Glomerular endothelial cell (primary cell): Measurements from ENCODE around the gene CNTNAP3.

- RAMPAGE, long total RNA: no peak
Measured at GRCh38 chr9:37565277-37566005, 10.7 kb downstream of the FBXO10 start.

- RAMPAGE, long total RNA: no peak
Measured at GRCh38 chr9:37602742-37603401, 10.5 kb upstream of the TOMM5 start.

DNA sequence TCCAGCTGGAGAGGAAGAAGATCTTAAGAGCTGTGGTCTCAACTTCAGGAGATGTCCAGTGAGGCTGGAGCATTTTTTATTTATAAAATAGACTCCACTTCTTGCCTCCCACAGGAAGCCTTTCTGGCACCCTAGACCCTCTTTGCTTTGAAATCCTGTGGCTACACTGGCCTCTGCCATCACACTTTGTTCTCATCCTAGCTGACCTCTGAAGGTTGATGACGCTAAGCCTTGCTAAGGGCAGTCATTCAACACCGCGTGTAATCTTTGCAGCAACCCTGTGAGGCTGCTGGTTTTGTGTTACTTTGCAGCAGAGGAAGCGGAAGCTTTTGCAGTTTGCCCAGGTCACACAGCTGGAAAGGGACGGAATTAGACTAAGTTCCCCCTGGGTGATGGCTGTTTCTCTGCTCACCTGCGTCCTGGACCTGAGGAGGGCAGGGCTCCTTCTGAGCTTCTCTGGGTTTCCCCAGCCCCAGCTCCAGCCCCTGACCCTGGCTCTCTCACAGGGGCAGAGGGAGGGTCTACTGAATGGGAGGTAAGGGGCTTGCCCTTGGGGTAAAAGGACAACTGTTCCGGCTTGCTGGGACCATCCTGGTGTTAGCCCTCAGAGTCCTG lies 7.3 kb upstream of the SLC25A51 start:
- RAMPAGE, long total RNA: no peak

- RAMPAGE, long total RNA: no peak
Measured at GRCh38 chr9:37927875-37928300, 24.0 kb upstream of the SLC25A51 start.

DNA sequence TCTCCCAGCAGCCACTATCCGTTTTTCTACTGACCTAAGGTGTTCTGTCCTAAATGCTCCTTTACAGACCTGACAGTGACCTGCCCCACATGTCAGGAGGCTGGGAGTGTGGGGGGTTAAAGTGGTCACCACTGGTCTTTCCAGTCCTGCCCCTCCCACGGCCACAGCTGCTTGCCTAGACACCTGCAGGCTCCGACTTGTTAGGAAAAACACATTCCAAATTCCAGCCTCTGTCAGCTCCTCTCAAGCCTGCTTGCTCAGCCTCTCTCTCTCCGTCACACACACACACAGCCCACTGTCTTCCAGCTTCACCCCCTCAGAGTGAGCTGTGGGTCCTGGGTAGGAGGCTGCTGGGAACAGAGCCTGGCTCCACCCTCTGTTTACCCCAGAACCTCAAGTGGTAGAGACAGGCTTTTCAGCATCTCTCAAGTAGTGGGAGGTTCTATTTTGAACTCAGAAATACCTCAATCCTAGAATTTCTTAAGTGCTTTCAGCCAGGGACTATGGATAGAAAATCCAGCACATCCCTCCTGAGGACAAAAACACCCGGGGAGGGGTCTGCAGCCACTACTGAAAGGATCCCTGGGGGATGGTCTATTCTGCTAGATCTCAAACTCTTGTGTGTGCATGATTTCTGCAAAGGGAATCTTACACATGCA lies 44.6 kb downstream of the SHB start:
- RAMPAGE, long total RNA: no peak

DNA sequence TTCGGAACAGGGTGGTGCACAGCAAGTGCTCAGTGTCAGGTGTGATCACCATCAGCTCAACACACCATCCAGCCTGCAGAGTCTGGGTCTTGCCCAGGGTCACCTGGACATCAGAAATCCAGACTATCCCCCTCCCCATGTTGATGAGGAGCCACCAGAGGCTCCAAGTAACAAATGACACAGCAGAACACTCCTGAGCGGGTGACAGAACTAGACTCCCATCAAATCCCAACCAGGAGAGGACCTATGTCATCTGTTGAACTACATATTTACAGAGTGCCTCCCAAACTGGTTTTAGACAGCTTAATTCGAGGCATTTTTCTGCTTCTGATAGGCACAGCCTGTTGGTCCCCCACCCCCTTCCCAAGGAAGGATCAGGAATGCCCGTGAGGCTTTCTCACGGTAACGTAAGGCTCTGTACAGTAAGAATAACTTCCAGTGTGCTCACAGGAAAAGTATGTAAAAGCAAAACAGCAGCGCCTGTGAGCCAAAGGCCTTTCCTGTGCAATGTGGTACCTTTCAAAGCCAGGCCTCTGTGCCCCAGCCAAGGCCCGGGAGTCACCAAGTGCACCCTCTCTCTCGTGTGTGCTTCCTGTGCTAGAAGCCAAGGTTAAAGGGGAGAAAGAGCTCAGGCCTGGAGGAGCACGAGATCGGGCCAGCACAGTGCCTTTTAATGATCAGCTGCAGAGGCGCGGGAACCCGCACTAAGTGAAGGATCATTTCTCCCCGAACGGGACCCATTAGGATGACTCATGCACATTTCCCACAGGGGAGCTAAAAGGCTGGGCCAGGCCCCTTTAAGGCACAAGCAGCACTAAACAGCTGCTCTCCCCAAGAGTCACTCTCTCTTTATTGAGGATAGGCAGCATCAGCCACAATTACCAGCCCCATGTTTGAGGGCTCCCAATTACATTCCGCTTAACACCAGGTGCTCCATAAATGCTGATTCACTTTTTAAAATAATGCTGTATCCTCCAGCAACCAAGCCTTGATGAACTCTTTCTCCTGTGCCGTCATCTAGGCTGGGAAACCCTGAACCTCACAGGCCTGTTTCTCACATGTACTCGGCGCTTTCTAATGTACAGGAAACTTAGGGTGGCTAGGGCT lies 43.0 kb downstream of the SHB start:
- RAMPAGE, long total RNA: no peak

GRCh38 chr9:38227686-38228090 lies 158.7 kb upstream of the SHB start:
- RAMPAGE, long total RNA: no peak

- RAMPAGE, long total RNA: no peak
Measured at GRCh38 chr9:39287934-39288311, at the start of gene CNTNAP3. CNTNAP3 (minus strand) TSS chr9:39288167.

- RAMPAGE, long total RNA: no peak
Measured at GRCh38 chr9:40497552-40497818, 631.0 kb downstream of the FOXD4L6 start.

DNA sequence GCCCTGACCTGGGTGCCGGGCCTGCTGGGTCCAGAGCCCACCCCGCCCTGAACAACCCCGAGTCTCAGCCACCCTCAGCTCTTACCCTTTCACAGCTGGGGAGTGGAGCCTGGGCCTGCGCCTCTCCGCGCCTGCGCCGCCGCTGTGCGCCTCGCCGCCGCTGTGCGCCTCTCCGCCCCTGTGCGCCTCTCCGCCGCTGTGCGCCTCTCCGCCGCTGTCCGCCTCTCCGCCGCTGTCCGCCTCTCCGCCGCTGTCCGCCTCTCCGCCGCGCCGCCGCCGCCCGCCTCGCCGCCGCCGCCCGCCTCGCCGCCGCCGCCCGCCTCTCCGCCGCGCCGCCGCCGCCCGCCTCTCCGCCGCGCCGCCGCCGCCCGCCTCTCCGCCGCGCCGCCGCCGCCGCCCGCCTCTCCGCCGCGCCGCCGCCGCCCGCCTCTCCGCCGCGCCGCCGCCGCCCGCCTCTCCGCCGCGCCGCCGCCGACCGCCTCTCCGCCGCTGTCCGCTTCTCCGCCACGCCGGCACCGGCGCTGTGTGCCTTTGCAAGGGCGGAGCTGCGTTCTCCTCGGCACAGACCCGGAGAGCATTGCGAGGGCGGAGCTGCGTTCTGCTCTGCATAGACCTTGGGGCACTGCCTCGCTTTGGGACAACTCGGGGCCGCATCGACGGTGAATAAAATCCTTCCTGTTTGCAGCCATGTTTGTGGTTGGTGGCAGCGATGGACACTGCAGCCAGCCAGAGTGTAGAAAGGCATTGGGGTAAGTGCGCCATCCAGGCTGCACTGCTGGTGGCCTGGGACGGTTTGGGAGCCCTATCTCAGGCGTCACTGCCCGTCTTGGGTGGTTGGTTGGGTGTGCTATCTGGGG lies 544.2 kb downstream of the FOXD4L6 start:
- RAMPAGE, long total RNA: no peak

- RAMPAGE, long total RNA: no peak
Measured at GRCh38 chr9:41073562-41074195, 54.8 kb downstream of the FOXD4L6 start.

DNA sequence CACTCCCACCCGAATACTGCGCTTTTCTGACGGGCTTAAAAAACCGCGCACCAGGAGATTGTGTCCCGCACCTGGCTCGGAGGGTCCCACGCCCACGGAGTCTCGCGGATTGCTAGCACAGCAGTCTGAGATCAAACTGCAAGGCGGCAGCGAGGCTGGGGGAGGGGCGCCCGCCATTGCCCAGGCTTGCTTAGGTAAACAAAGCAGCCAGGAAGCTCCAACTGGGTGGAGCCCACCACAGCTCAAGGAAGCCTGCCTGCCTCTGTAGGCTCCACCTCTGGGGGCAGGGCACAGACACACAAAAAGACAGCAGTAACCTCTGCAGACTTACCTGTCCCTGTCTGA lies 21.7 kb upstream of the FOXD4L6 start:
- RAMPAGE, long total RNA: no peak

DNA sequence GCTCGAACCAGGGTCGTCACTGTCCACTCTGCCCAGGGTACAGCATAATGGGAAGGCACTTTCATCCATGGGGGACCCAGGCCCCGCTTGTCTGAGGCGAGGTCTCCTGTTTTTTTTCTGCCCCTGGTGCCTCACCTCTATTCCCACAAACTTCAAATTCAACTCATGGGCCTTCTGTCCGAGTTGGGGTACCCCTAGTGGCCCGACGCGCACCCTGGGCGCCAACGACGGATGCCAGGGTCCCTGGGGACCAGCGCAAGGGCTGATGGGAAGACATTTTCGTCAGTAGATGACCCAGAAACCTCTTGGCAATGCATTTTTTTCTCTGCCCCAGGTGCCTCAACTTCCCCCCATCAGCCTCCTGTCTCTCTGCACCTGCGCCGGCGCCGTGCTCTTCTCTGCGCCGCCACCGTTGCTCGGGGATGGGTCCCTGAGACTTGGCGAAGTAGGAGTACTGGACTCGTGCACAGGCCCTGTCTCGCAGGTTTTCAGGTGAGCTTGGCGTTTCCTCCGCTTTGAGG lies 168.6 kb upstream of the ZNG1F start:
- RAMPAGE, long total RNA: no peak

GRCh38 chr9:41673224-41673466 lies 456.1 kb downstream of the CNTNAP3B start:
- RAMPAGE, long total RNA: no peak

GRCh38 chr9:42725475-42726018 lies 542.1 kb downstream of the SPATA31A6 start:
- RAMPAGE, long total RNA: no peak

- RAMPAGE, long total RNA: no peak
Measured at GRCh38 chr9:42792062-42792498, 608.6 kb downstream of the SPATA31A6 start.

DNA sequence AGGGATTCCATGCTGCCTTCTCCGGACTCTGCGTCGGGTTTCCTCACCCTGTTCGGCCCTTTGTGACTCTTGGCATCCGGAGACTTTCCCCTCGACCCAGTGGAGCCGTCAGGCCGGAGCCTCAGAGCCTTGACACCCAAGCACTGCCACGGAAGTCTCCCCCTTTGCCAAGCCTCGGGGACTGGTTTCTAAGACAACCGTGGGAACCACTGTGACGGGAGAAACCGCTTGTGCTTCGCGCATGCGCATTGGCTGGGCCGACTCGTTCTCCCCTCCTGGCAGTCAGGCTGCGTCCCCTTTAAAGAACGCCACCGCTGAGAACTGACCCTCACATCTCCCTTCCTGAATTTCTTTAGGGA lies 672.7 kb downstream of the SPATA31A7 start:
- RAMPAGE, long total RNA: no peak

- RAMPAGE, long total RNA: no peak
Measured at GRCh38 chr9:62375861-62376444, 1186.1 kb downstream of the SPATA31A7 start.

DNA sequence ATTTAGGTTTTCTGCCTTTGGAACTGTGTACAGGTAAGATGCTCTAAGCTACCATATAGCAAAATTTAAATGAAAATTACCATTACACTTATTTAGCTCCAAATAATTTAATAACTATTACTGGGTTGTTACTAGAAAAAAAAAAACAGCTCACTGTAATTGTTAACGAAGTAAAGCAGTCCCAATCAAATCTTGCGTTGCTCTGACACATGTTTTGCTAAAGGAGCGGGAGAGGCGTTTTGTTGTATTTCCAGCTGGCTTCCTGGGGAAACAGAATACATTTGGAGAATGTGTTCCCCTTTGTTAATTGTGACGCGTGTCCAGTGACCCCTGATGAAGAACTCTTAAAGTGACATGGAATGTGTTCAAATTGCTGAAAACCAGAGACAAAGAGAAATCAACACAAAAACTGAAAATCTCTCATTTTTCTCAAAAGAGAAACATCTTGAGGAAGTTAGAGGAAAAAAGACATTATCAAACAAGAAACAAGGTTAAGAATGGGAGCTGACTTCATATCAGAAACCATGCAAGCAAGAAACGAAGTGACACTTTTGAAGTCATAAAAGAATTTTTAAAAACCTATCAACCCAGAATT lies 1690.6 kb downstream of the SPATA31A7 start:
- RAMPAGE, long total RNA: no peak

DNA sequence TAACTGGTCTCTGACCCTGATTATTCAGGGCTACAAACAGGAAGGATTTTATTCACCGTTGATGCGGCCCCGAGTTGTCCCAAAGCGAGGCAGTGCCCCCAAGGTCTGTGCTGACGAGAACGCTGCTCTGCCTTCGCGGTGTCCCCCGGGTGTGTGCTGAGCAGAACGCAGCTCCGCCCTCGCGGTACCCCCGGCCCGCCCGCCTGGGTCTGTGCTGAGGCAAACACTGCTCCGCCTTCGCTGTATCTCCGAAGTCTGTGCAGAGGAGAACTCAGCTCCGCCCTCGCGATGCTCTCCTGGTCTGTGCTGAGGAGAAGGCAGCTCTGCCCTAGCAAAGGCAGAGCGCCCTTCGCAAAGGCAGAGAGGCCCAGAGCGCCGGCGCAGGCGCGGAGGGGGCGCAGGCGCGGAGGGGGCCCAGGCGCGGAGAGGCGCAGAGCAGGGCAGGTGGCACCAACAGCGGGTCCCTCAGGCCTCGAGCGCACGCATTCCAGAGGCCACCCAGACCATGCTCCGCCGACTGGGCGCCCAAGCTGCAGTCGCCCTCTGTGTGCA lies 1503.6 kb downstream of the FOXD4L5 start:
- RAMPAGE, long total RNA: no peak